ENCODE data around the genes GPR173, KDM5C, ITIH6, ALAS2 and PAGE3.

DNA sequence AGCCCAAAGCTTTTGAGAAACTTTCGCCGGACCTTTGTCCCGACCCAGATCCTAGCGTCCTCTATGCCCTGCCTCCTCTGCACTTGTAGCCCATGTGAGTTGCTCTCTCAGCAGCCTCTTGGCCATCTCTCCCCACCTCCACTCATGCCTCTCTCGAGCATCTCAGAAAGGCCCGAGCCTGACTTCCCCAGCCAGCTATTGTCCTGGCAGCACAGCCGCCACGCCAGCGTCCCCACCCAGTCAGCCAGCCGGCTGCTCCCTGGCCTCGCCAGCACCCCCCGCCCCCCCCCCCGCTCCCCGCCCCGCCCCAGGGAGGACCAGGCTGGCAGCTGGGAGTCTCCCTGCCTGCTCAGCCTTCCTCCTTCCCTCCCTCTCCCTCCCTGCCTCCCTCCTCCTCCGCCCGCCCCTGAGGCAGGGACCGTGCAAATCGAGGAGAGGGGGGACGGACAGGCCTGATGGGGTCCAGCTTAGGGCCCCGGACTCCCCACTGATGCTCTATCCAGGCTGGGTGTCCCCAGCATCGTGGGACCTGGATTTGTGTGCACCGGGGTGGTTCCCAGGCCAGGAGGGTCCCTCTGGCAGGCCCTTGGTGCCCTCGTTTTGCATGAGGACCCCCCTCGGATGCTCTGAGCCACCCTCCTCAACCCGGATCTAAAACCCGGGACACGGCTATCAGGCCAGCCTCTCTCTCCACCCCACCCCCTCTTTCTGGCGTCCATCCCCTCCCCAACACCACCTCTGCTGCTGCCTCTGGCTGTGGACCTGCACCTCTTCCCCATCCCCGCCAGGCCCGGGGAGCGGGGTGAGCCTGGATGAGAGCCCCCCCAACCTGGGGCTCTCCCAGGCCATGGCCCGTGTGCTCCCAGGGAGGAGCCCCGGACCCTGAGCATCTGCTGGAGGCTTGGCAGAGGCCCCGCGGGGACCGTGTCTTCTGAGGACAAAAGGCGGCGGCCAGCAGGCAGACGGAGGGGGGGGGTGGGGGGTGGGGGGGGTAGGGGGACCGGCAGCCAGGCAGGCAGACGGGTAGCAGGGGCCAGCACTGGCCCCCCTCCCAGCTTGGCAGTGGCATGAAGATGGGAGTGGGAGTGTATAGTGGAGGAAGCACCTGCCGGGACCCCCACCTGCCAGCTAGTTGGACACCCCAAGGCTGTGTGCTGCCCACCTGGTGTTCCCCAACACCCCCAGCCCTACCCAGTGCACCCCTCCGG is at the start of gene GPR173:
Gene GPR173, plus strand, starts transcription at position 698 of the 1,208 bp plus-strand sequence.
- PRO-cap: unidirectional peak, minus-strand start at position 374 of the sequence

- PRO-cap: bidirectional peak, plus-strand start at chrX:53225502, minus-strand start at chrX:53225199
These were observed at the start of gene KDM5C for GRCh38 chrX:53225054-53225327. KDM5C (minus strand) TSS chrX:53225207.

GRCh38 chrX:53395848-53396716 is 26.4 kb downstream of the SMC1A start:
- PRO-cap: no peak

DNA sequence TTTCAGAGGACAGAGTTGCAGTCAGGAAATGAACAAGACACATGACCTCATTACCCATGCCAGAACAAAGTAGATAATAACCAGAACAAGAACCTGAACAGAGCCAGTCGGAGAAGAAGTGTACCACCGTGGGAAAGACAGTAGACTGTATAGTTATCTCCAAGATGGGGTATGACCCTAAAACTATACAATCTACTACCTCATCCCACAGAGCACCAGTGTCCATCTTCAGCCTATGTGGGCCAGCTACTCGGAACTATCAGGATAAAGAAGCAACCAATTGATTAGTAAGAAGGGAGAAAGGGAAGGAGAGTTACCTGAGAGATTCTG is 122.9 kb upstream of the HSD17B10 start:
- PRO-cap: no peak

GRCh38 chrX:53558472-53559109 is 124.4 kb upstream of the HSD17B10 start:
- PRO-cap: no peak

GRCh38 chrX:53584715-53585428 is 101.6 kb downstream of the HUWE1 start:
- PRO-cap: no peak

- PRO-cap: no peak
These were observed 83.3 kb downstream of the HUWE1 start for GRCh38 chrX:53603108-53603673.

DNA sequence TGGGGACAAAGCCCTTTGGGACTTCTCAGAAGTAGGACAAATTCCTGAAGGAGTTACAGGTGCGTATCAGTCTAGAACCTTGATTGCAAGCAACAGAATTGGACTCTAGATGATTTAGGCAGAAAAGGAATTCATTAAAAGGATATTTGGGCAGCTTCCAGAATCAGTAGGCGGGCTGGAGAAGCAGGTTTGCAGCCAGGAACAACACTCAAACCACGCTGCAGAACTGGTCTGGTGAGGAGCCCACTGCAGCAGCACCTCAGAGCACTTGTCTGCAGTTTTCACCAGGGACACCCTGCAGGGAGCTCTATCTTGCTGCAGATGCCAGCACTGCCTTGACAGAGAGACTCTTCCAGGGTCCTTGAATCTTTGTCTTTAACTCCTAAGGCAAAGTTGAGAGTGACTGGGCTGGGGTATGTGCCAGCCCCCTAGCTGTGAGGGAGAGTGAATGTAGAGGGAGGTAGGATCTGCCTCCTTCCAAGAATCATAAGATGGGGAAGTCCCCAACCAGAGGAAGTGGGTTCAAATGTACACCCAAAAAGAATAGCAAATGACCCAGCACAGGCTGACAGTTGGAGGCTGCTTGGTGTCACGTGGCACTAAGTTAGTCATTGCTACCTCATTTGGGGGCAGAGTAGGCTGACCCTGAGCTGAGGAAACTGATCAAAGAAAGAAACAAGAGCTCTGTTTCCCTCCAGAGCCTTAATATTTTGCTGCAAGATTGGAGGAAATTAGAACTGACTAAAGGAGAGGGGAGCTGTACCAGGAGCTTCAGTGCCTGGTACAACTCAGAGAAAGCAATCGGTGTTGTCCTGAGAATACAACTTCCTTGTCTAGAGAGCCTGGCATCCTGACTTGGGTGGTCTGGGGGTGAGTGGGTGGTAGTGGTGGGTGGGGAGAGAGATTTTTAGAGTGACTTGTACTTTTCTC is 28.2 kb upstream of the HUWE1 start:
- PRO-cap: bidirectional peak, plus-strand start at position 734 of the sequence, minus-strand start at position 488 of the sequence

- PRO-cap: no peak
These were observed 106.4 kb downstream of the PHF8 start for GRCh38 chrX:53937441-53938629.

GRCh38 chrX:54180942-54181839 is 1.9 kb downstream of the FAM120C start:
- PRO-cap: no peak

DNA sequence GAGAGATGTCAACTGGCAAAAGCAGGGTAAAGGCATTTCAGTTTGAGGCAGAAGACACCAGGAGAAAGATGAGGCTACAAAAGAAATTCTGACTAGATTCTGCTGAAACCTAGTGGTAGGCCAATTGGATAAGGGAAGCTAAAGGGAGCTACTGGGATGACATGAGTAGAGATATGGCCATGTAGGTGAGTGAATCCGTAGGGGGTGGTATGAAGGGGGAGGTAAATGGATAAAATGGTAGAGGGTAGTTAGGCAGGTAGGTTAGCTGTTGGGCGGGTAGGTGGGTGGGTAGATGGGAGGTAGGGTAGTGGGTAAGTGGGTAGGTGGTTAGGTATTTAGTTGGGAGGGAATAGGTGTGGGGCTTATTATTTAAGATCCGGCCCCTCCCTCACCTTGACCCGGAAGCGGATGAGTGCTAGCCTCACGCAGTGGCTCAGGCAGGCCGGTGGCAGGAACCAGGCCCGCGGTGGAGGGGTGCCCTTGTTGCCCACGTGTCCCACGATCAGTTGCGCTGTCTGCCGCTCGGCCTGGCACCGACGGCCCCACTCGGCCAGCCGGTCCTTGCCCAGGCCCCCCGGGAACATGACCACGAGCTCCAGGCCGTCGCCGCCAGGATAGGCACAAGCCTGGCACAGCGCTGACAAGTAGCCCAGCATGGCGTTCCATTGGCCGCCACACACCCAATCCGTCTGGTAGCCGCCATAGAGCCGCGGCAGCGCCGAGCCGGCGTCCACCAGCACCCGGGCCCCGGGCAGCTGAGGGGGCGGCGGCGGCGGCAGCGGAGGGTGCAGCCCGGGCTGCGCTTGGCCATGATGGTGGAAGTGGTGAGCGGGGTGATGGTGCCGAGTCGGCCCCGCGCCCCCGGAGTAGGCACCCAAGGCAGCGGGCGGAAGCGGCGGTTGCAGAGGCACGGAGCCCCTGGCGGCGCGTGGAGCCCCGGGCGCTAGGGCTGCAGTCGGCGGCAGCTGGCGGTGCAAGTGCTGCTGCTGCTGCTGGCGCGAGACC is 644 bp downstream of the FAM120C start:
- PRO-cap: unidirectional peak, plus-strand start at position 428 of the sequence; unidirectional peak, plus-strand start at position 505 of the sequence

- PRO-cap: no peak
These were observed 111.2 kb upstream of the FAM120C start for GRCh38 chrX:54294285-54294657.

GRCh38 chrX:54641379-54641840 is 111.4 kb downstream of the GNL3L start:
- PRO-cap: no peak

DNA sequence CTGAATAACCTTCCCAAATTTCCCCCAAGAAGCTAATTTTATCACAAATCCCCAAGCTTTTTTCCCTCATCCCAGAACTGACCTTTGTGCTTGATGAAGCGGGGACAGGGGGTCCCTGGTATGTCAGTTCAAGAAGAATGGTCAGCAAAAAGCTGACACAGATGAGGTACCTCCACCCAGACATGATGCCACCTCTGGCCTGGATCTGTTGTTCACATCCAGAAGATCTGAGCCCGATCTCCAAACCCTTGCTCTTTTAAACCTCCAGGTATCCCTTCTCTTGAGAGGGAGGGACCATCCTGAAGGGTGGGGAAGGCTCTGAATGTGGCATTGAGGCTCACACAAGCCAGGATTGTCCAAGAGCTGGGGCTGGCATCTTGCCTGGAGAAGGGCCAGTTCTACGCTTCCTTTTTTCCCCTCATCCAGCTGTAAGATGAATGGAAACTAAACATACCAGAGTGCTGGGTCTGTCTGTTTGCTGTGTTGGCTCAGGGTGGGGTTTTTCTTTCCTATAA is at the start of gene ITIH6:
Gene ITIH6, minus strand, starts transcription at position 229 of the 515 bp plus-strand sequence.
- PRO-cap: no peak

- PRO-cap: no peak
These were observed at the start of gene ALAS2 for GRCh38 chrX:55030778-55031437. ALAS2 (minus strand) TSS chrX:55030977.

DNA sequence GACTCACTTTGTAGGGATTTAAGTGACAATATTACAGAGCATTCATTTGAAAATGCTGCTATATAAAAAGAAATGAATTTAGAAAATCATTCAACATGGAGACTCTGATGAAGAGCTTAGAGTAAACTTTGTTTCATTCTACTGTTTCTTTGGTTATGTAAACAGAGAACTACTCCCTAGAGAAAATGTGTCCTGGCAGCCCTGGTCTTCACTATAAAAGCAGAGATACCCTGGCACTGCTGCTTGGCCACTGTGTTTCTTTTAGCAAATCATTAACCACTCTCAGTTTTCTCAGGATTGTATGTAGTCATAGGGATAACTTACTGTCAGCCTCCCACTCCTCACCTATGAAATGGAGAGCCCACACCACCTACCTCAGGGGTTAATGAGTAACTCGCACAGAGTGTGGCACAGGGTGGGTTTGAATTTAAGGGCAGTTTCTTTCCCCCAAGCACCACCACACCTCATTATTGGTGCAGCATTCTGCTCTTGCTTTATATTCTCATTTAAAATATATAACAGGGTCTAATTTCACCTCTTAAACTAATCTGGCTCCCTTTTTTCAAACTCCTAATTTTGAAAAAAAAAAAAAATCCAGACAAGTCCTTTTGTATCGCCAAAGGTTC is 18.4 kb downstream of the FAM104B start:
- PRO-cap: no peak

DNA sequence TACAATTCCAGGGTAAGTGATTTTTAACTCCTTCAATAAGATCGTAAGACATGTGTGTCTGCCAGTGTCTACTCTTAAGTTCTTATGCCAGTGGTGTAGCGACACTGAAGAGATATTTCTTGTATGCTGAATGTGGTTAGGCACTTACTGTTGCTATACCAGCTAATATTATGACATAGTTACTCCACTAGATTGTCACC is 1.5 kb downstream of the FAM104B start:
- PRO-cap: no peak

DNA sequence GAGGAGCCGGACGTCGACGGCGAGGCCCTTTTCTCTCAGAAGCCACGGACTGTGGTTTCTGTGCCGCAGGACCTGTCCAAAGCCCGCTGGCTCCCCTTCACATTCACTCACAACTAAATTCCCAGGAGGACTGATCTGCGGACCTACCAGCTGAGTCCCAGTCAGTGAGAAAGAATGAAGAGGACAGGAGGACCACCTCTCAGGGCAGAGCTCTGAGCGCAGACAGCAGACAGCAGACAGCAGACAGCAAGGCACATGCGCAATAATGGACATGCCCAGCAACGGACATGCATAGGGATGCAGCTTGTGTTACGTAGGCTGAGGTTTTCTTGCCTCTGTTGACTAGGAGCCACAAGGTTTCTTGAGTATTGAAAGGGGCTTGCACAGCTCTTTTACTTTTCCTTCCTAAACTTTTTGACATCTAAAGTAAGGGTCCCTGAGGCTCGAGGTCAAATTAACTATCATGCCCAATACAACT is at the start of gene PAGE3:
Gene PAGE3, minus strand, starts transcription at position 250 of the 478 bp plus-strand sequence.
- PRO-cap: no peak

- PRO-cap: no peak
These were observed 10.4 kb downstream of the RRAGB start for GRCh38 chrX:55727692-55728565.

GRCh38 chrX:56017142-56017477 is 215.0 kb upstream of the KLF8 start:
- PRO-cap: no peak